Mammary microvascular endothelial cell (primary cell): ENCODE measurements around a stretch of chr19.

DNA sequence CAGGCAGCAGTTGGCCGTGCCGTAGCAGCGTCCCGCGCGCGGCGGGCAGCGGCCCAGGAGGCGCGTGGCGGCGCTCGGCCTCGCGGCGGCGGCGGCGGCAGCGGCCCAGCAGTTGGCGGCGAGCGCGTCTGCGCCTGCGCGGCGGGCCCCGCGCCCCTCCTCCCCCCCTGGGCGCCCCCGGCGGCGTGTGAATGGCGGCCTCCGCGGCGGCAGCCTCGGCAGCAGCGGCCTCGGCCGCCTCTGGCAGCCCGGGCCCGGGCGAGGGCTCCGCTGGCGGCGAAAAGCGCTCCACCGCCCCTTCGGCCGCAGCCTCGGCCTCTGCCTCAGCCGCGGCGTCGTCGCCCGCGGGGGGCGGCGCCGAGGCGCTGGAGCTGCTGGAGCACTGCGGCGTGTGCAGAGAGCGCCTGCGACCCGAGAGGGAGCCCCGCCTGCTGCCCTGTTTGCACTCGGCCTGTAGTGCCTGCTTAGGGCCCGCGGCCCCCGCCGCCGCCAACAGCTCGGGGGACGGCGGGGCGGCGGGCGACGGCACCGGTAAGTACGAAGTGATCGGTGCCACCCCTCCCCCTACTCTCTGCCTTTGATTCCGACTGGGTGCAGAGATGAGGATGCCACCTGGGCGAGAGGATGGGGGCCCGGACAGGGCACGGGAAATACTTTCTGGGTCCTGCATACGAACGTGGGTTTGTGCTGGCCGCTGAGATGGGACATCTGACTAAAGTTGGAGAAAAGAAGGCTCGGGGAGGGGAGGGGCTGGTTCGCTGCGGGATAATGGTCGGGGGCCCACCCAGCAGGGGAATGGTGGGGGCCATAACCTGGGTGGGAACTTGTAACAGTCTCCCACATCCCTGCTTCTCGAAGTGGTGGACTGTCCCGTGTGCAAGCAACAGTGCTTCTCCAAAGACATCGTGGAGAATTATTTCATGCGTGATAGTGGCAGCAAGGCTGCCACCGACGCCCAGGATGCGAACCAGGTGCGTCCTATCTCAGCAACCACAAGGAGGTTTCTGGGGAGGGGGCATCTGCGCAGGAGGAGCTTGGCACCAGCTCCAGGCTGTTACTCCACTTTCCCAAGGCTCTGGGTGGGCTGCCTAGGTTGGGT, 1.1 kb downstream of the TRIM28 start:
- RAMPAGE, long total RNA, result no peak

- RAMPAGE, long total RNA, result no peak
These were observed 1.5 kb downstream of the MZF1 start for GRCh38 chr19:58571598-58572040.